Monocyte (primary cell): ENCODE results near the gene PCCA.

GRCh38 chr13:99985278-99985897, 3.8 kb downstream of the ZIC2 start:
- PRO-cap, 2 experiments, result no peak in any of the 2 experiments

DNA sequence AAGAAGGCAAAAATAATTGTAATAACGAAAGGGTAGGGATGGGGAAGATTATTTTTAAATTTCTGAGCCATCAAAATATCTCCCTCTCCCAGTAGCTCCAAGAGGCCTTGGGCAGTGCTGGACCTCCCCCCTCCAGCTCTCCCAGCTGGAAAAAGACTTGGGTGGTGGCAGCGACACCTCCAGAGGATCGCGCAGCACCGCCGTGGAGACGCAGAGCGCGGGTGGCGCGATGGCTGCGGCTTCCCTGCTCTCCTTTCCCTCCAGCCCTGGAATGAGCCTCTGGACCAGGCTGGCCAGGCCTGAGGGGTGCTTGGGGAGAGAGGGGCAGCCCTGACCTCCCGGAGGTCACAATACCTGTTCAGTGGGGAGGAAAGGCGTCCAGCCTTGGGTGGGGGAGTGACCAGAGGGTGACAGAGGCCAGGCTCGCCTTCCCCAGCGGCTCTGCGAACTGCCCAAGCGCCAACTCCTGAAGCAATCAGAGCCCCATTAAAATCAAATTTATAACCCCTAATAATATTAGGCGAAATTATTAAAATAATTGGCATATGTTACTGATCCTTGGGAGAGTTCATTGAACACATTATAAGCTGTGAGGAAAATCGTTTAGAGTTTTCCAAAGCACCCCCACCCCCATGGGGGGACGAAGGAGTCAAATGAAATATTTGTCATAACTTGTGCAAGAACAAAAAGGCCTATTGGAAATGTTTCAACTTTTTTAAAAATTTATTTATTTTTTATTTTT, 6.2 kb downstream of the ZIC2 start:
- PRO-cap, 2 experiments, result no peak in any of the 2 experiments

GRCh38 chr13:99990056-99990999, 8.7 kb downstream of the ZIC2 start:
- PRO-cap, 2 experiments, result no peak in any of the 2 experiments

- PRO-cap, 2 experiments, result peak in 2 of 2 experiments; most common plus-strand start chr13:100089120 (in 2); most common minus-strand start chr13:100088923 (in 2)
These were observed at the start of gene PCCA for GRCh38 chr13:100088613-100089739. Gene PCCA, plus strand, starts transcription at chr13:100089093.

- PRO-cap, 2 experiments, result no peak in any of the 2 experiments
These were observed 236.9 kb downstream of the PCCA start for GRCh38 chr13:100325713-100326334.

DNA sequence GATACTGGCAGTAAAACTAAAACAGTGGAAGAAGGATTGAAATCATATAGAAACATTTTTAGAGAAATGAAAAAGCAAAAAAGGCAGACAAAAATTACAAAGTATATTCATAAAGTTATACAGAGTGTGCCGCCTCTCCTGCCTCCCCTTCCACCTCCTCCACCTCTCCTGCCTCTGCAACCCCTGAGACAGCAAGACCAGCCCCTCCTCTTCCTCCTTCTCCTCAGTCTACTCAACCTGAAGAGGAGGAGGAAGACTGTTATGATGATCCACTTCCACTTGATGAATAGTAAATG, 237.5 kb downstream of the PCCA start:
- PRO-cap, 2 experiments, result no peak in any of the 2 experiments

- PRO-cap, 2 experiments, result no peak in any of the 2 experiments
These were observed 173.6 kb upstream of the TMTC4 start for GRCh38 chr13:100848275-100848559.

GRCh38 chr13:101624158-101624896, 171.9 kb downstream of the ITGBL1 start:
- PRO-cap, 2 experiments, result no peak in any of the 2 experiments

DNA sequence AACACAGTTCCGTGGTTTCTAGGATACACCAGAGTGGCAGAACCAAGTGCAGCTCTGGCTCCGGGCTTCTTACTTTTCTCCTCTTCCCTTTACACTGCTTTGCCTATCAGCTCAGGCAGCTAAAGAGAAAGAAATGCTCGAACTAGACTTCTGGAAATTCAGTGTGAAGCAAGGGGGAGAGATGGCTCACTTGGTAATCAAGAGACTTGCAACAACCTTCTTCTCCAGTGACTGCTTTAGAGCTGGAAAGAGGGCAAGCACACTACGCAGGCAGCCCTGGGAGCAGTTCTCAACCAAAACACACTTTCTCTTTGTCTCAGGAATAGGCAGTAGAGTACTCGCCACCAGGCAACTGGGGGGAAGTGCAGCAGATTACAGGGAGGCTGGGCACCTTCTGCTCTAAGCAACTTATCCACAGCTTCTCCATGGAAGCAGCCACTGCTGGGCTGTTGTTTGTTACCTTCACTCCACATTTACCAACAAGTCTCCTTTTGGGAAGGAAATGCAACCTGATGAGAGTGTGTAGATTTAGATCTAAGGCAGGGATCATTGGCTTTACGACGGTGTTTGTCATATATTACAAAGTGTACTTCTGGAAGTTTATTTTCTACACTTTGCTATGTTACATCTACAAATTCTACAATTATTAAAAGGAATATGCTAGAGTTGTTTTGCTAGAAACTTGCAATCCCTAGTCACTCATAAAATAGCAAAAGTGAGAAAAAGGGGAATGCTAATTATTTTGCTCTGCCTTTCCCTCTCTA, 1.7 kb upstream of the FGF14 start:
- PRO-cap, 2 experiments, result no peak in any of the 2 experiments

DNA sequence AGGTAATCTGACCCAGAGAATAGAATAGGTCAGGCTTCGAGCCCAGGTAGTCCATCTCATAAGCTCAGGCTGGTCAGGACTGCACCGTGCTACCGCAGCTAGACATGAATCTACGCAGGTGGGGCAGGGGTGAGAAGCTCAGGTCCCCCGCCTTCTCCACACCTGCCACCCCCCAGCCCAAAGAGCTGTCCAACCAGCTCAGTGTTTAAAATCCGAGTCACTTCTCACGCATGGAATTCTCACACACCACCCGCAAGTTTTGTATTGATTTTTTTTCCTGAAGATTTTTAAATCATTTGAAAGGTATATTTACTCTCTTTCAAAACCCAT, 195.4 kb upstream of the FGF14 start:
- PRO-cap, 2 experiments, result peak in 1 of 2 experiments; most common minus-strand start position 241 of the sequence (in 1)

DNA sequence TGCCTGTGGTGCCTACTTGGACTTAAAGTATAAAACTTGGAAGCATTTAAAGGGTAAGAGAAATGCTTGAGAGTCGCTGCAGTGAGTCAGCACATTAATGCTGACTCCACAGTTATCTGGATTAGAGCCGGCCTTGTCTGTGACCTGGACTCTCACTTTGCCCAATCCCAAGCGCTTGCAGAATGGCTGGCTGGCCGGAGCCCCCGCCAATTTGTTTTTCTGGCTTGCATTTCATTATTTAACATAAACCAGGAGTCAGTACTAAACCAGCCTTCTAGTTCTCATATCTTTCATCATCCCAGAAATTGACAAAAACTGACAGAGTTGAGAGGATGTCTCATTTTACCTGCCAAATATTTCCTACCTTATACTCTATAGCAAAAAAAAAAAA, 304.9 kb upstream of the TPP2 start:
- PRO-cap, 2 experiments, result no peak in any of the 2 experiments

- PRO-cap, 2 experiments, result no peak in any of the 2 experiments
These were observed 285.4 kb upstream of the TPP2 start for GRCh38 chr13:102311405-102311828.

DNA sequence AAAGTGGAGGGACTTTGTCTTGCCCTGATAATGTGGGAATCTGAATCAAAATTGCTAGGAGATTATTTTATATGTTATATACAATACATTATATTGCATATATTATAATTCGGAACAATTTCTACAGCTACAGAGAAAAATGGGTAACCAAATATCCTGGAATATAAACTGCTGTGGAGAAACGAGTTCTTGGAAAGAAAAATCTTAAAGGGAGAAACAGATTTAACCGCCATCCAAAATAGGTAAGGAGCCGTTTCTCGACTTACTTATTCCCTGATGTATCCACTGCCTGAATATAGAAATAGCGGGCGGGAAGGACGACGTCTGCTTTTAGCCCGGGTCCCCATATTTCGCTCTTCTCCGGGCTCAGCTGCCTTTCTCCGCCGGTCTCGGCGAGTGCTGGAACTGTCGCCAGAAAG, 544 bp downstream of the POGLUT2 start:
- PRO-cap, 2 experiments, result no peak in any of the 2 experiments

- PRO-cap, 2 experiments, result no peak in any of the 2 experiments
These were observed 4.3 kb downstream of the ERCC5 start for GRCh38 chr13:102850004-102850580.

DNA sequence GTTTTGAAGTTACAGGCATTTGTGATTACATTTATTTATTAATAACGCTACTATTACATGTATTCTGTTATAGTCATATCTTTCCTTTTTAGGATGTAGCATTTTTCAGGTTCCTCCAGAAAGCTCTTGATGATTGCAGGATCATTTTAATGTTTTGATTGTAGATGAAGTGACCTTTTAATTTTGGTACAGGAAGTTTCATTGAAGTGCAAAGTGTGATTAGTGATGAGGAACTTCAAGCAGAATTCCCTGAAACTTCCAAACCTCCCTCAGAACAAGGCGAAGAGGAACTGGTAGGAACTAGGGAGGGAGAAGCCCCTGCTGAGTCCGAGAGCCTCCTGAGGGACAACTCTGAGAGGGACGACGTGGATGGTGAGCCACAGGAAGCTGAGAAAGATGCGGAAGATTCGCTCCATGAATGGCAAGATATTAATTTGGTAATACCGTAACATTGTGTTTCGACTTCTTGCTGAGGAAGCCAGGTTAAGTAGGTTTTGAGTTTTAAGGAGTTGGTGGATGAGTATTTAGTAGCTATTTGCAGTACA, 19.7 kb downstream of the ERCC5 start:
- PRO-cap, 2 experiments, result no peak in any of the 2 experiments

DNA sequence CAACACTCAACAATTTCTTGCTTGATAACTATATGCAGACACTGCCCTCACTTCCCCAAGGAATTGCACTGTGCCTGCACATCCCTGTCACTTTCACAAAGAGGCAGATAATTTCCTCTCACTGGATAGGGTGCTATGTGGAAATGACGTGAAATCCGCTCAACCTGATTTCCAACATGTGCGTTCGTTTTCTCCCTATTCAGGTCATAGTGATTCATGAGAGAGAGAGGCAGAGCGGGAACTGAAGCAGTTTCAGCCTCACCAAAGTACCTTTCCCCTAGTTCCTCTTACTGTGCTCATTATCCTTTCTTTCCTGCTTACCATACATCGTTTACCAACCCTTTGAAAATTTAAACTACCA, 326.5 kb upstream of the DAOA start:
- PRO-cap, 2 experiments, result no peak in any of the 2 experiments

GRCh38 chr13:106376229-106376786, 159.2 kb downstream of the EFNB2 start:
- PRO-cap, 2 experiments, result no peak in any of the 2 experiments

- PRO-cap, 2 experiments, result no peak in any of the 2 experiments
These were observed 5.0 kb downstream of the EFNB2 start for GRCh38 chr13:106530262-106531144.

GRCh38 chr13:106531957-106532655, 3.4 kb downstream of the EFNB2 start:
- PRO-cap, 2 experiments, result no peak in any of the 2 experiments

GRCh38 chr13:106545873-106546593, 10.6 kb upstream of the EFNB2 start:
- PRO-cap, 2 experiments, result peak in 1 of 2 experiments; most common minus-strand start chr13:106546260 (in 1)